Occipital lobe (tissue), 2 donors: ENCODE measurements around a stretch of chr18.

- RAMPAGE, long total RNA: no peak
Observed at GRCh38 chr18:23452657-23452958, 479 bp upstream of the RIOK3 start.

GRCh38 chr18:23460891-23461547, 7.9 kb downstream of the RIOK3 start:
- RAMPAGE, long total RNA: no peak

- RAMPAGE, long total RNA: no peak
Observed at GRCh38 chr18:23570982-23571245, 15.4 kb downstream of the NPC1 start.

GRCh38 chr18:23617586-23618027, 31.3 kb upstream of the NPC1 start:
- RAMPAGE, long total RNA: no peak

GRCh38 chr18:23881625-23882116, 132.9 kb upstream of the TTC39C start:
- RAMPAGE, long total RNA: no peak

- RAMPAGE, long total RNA: no peak
Observed at GRCh38 chr18:23900857-23901368, 113.6 kb upstream of the TTC39C start.

DNA sequence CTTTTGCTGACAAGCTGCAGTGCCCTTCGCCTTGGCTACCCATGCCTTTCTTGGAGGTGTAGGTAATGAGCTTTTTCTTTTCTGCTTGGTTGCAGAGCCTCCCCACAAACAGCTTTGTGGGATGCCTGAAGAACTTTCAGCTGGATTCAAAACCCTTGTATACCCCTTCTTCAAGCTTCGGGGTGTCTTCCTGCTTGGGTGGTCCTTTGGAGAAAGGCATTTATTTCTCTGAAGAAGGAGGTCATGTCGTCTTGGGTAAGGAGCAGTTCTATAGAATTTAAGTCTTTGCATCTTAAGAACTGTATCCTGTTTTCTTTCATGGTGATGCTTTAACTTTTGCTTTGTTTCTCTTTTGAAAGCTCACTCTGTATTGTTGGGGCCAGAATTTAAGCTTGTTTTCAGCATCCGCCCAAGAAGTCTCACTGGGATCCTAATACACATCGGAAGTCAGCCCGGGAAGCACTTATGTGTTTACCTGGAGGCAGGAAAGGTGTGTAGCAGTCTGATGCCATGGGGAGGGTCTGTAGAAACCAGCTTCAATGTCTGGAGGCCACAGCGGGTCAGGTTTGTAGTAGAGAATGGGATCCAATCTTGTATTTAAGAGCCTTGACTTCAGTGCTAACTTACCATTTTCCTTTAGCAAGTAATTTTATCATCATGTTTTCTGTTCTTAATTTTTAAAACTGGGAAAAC, 64.7 kb upstream of the TTC39C start:
- RAMPAGE, long total RNA: no peak

DNA sequence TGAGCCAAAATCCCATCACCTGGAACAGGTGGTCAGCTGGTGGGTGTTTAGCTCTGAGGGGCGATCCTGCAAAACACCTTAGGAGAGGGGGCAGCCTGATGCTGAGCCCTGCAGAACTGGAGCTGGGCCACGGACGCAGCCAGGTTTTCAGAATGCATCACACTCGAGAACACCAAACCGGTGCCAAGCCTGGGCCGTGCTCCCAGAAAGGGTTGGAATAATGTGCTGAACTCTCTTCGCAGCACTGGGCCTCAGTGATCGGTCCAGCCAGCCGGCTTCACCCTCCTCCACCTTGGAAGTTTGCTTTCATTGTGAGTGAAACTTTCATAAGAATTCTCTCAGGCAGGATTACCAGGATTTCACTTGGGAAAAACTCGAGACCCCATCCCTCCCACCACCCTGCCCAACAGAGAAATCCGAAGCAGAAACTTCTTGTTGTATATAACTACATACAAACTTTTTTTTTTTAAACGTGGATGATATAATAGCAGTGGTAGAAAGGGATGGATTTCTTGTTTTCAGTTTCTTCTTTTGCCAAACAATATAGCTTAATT, 56.4 kb upstream of the TTC39C start:
- RAMPAGE, long total RNA: no peak

DNA sequence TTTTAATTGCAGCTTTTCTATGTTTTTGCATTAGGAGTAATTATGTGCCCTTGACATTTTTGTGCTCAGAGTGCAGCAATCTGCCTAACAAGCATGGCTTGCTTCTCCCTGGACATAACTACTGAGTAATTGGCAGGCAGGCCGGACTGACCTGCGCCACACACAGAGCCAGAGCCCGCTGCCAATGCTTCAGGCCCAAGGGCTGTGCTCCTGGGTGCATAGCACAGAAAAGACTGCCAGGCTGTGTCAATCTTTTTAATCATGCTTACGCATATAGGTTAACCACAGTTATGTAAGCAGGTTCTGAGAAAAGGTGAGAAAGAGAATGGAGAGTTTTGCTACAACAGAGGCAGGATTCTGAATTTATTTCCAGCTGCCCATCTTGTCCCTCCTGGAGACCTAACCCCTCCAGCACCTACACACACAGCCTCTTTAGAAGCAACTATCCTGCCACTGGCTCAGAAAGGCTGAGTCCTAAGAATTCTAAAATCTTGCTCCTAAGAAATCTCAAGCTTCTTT, 22.0 kb upstream of the TTC39C start:
- RAMPAGE, long total RNA: no peak

DNA sequence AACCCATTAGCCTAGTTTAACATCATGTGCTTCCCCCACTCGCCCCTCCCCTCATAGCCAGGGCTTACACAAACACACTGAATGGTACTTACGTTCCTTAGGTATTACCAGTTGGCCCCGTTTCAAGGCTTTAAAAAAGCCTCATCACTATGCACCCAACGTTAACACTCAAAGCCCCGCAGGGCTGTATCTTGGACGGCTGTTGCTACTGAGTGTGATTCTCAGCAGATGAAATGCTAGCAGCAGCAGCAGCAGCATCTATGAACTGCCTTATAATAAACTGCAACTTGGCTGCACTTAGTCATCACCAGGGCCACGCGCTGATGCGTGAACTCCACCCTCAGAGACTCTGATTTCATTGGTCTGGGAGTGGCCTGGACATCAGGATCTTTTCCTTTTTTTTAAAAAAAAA, 20.0 kb upstream of the TTC39C start:
- RAMPAGE, long total RNA: no peak

GRCh38 chr18:24001378-24001816, 13.2 kb upstream of the TTC39C start:
- RAMPAGE, long total RNA: no peak

DNA sequence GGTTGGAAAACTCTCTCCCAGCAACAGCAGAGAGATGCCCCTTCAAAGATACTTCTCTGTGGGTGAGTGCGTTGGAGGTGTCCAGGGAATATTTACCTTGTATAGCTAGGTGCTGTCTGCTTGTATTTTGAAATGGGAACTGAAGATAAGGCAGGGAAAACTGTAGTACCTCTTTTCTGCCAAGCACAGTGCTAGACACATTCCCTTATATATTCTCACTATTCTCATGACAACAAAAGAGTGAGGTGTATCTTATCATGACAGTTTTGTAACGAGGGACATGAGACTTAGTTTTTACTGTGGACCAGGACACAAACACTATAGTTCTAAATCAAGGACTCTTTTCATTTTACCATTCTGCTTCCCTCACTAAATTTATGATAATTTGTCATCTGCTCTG, 2.1 kb downstream of the TTC39C start:
- RAMPAGE, long total RNA: no peak

DNA sequence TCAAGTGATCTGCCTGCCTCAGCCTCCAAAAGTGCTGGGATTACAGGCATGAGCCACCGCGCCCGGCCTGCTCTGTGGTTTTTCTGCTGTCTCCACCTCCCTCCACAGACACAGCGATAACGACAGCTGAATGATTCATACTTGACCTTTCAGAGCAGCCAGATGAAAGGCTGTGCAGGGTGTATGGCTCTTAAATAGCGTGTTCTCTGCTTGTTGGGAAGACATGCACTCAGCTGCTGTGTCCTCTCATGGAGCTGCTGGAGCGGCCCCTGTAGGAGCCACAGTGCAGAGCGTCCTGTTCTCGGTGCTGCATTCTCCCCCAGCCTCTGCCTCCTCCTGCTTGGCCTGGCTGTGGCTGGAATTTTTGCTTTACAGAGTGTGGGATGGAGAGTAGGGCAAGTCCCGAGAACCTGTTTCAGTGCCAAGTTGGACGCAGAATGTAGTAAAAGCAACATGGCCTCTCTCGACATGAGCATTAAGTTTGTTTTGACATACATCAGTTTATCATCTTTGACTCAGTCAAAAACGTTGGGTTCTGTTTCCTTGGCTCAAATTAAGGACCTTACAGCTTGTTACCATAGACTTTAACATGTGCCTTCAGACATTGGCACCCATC, 61.8 kb downstream of the TTC39C start:
- RAMPAGE, long total RNA: no peak

- RAMPAGE, long total RNA: no peak
Observed at GRCh38 chr18:24362623-24363220, 34.9 kb downstream of the OSBPL1A start.

DNA sequence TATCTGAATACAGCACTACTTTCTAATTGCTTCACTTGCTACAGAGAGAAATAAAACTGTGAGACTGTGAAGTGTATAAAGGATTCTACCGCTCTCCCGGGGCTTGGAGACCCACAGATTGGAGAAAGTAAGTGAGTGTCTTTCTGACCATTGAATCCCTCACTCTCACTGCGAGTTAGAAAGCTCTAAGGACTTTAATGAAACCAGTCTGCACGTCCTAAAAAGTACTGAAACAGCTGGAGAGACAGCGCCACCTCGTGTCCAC, 266.1 kb downstream of the HRH4 start:
- RAMPAGE, long total RNA: no peak

GRCh38 chr18:26501072-26501522, 47.3 kb downstream of the KCTD1 start:
- RAMPAGE, long total RNA: no peak

DNA sequence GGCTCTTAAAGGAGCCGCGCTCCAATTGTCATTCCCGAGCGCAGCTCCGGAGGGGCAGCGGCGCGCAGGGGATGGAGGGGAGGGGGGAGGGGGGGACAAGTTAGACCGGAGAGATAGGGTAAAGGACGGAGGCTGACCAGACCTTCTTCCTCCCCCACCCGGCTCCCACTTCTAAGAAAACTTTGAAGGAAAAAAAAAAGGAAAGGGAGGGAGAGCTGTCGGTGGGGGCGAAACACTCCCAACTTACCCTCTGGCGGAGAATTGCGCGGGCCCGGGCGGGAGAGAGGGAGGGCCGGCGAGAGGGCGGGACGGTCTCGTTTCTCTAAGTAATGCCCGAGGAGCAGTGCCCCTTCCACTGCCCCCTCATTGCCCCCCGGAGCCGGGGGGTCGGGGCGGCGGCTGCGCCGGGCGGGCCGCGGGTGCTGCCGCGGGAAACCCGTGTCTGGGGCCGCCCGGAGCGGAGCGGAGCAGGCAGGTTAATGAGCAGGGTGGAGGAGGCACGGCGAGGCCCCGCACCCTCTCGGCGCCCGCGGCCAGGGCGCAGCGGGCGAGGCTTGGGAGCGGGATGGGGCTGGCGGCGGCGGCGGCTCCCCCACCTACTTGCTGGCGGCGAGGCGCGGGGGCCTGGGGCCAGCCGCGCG, 411 bp upstream of the KCTD1 start:
- RAMPAGE, long total RNA: no peak

DNA sequence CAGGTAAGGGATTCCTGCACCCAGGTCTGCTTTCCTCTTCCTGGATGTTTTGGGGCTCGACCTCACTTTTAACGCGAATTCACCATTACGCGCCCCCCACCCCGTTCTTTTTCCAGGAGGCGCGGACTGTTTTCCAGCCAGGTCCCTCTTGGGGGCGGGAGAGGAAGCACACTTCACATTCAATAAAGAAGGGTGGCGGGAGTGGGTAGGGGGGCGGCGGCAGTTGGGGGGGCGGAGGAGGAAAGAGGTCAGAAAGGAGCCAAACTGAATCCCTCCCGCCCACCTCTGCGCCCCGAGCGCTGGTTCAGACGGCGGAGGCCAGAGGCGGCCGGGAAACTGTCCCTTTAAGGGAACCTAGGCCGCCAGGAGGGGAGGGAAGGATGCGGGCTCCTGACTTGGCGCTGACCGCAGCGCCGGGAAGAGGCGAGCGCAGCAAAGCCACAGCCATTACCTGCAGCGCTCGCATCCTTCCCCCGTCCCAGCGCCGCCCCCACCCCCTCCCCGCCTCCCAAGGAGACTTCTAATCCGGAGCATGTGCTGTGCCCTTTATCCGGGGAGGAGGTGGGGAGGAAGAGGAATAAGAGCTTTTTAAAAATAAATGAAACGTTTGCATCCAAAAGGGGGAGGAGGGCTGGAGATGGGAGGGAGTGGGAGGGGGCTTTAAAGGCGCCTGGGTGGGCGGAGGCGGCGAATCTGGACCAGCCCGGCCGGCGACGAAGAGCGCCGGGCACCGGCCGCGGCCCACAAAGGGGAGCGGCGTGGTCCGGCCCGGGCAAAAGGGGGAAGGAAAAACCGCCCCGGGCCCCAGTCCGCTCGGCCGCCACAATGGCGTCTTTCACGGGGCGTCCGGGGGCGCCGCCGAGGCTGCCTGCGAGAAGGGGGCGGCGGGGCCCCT, 107.7 kb upstream of the KCTD1 start:
- RAMPAGE, long total RNA: no peak

- RAMPAGE, long total RNA: no peak
Observed at GRCh38 chr18:27057970-27058334, 127.2 kb downstream of the CHST9 start.

DNA sequence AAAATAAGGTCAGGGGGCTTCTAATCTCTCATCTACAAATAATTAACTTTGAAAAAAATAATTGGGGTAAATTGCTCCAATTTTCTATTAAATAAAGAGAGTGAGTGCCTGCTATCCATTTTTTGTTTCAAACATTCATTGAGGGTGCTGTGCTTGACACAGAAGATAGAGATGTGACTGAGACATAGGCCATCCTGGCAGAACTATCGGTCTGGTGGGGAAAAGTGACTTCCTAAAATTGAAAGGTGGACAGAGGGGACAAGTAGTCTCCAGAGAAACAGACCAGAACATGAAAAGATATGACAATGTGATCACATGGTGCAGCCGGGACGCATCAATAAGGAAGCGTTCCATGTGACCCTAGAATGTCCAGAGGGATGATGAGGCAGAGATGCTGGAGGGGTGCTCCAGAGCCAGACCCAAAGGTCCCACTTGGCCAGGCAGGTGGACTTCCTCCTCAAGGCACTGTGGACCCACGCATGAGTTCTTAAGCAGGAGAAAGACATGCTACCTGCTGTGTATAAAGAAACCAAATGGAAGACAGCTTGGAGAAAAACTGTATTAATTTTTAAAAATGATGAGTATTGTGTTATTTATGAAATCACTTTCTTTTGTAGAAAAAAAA, 50.2 kb downstream of the CDH2 start:
- RAMPAGE, long total RNA: no peak